AG10803 (cell line): ENCODE measurements around a stretch of chr12.

- RRBS: under 1% methylated on average over 18 of the region's 88 CpGs
Measured at GRCh38 chr12:49344641-49345903, 1.6 kb upstream of the DNAJC22 start.

DNA sequence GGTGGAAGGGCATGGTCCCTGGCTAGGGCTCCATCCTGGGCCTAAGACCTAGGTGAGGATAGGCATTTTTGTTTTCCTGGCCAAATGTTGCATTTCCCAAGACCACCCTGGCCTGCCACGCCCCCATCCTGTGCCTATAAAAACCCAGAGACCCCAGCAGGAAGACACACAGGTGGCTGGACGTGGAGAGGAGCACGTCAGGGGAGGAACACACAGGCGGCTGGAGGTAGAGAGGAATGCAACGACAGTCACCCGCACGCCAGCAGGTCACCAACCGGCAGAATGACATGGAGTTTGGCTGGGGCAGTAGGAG lies 62.9 kb upstream of the KCNH3 start:
- RRBS: no CpG with 5 or more reads among the region's 8 CpGs

DNA sequence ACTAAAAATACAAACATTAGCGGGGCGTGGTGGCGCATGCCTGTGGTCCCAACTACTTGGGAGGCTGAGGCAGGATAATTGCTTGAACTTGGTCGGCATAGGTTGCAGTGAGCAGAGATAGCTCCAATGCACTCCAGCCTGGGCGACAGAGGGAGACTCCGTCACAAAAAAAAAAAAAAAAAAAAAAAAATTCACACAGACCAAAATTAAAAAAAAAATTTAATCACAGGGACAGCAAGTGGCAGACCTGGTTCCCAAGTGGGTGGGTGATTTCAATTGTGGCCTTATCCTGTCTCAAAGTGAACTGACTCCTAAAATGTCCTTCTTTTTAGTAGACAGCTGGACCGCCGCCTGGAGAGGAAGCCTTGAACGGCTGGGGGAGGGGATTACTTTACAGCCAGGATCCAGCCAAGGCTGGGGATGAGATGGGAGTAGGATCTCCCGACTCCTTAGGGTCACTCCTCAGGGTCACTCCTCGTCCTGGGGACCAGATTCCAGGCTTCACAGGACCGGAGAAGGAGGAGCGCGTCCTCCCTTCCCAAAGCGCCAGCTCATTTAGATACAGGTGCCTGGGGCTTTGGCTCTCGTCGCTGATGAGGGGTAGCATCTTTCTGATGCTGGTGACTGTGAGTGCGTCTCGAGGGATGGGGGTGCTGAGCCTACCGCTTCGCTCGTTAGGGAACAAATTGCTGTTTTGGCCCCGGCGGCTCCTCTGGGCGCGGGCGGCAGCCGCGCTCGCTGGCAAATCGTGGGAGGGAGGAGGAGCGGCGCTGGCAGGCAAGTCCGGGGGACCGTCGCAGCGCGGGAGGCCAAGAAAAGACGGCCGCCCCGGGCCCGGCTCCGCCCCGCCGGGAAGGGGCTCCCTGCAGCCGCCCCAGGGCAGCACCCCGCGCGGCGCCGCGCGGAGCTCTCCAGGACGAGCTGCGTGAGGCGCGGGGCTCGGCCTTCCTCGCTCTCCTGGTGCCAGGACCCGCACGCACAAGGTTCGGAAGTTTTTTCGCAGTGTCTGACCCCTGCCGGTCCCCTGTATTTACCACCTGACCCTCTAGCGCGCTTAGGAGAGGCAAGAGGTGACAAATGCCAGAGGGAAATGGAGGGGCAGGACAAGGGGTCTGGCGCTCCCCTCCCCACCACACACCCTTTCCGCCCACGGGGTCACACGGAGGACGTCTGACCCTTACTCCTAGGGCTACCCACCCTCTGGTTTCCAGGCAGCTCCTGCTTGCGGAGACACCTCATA lies 1.2 kb upstream of the KCNH3 start:
- RRBS: 2% methylated on average over 17 of the region's 72 CpGs

GRCh38 chr12:49622344-49623143 lies 817 bp upstream of the PRPF40B start:
- RRBS: 6% methylated on average over 7 of the region's 28 CpGs

DNA sequence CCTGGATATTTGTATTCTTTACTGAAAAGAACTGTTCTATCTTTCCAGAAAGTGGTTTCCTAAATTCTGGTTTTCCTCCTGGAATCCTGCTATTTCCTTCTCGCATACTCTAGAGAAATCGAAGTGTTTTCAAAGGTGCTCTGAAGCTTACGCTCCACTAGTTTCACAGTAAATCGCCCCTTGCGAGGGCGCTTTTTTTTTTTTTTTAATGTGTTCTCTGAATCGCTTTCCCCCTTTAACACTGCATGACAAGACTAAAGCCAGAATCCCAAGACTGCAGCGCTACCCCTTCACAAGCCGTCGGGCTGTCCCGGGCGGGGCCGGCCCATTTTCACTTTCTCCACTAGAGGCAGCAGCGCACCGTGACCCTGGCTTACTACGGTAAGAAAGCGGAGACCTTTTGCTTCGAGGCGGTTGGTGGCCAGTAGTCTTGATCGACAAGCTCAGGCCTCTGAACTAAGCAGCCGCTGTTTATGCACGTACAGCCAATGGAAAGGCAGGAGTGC lies 355 bp upstream of the TMBIM6 start:
- RRBS: no CpG with 5 or more reads among the region's 22 CpGs

DNA sequence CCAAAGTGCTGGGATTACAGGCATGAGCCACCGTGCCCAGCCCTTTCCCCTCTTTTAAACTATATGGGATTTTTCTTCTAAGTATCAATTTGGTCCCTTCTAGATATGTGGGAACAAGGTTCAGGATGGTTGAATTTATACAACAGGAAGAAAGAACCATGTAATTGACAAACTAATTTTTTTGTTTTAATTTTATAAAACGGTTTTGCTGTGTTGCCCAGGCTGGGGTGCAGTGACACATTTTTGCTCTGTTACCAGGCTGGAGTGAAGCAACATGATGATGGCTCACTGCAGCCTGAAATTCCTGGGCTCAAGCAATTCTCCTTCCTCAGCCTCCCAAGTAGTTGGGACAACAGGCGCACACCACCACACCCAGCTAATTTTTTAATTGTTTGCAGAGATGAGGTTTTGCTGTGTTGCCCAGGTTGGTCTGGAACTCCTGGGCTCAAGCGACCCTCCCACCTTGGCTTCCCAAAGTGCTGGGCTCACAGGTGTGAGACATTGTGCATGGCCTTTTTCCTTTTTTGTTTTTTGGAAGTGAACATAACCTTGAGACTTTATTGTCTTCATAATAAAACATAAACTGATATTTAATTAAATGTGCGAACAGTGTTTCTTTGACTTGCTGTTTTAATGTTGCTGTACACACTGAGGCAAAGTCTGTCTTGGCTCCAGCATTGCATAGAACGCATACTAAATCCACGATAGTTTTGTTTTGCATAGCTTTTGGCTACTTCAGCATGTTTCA lies 5.9 kb downstream of the TMBIM6 start:
- RRBS: no CpG with 5 or more reads among the region's 7 CpGs

- RRBS: no CpG with 5 or more reads among the region's 15 CpGs
Measured at GRCh38 chr12:49809414-49810587, 18.4 kb downstream of the NCKAP5L start.

- RRBS: no CpG with 5 or more reads among the region's 6 CpGs
Measured at GRCh38 chr12:49824861-49825312, 3.3 kb downstream of the NCKAP5L start.

GRCh38 chr12:49942926-49943609 lies 7.5 kb upstream of the AQP2 start:
- RRBS: no CpG with 5 or more reads among the region's 14 CpGs

DNA sequence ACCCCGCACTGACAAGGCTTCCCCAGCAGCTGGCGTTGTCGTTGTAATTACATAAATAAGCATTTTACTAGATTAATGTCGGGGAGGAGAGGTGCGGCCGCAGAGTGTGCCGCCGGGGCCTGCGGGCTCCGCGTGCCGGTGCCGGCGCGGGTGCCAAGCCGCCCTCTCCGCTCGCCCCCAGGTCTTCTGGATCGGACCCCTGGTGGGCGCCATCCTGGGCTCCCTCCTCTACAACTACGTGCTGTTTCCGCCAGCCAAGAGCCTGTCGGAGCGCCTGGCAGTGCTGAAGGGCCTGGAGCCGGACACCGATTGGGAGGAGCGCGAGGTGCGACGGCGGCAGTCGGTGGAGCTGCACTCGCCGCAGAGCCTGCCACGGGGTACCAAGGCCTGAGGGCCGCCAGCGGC lies 4.7 kb downstream of the AQP2 start:
- RRBS: no CpG with 5 or more reads among the region's 37 CpGs

GRCh38 chr12:49970242-49970550 lies 2.6 kb upstream of the AQP6 start:
- RRBS: 82% methylated on average over 3 of the region's 9 CpGs

GRCh38 chr12:49983838-49984474 lies 11.2 kb downstream of the AQP6 start:
- RRBS: no CpG with 5 or more reads among the region's 8 CpGs

- RRBS: no CpG with 5 or more reads among the region's 7 CpGs
Measured at GRCh38 chr12:50017505-50017955, 7.8 kb downstream of the RACGAP1 start.

- RRBS: no CpG with 5 or more reads among the region's 9 CpGs
Measured at GRCh38 chr12:50095672-50096637, 7.9 kb upstream of the GPD1 start.

- RRBS: no CpG with 5 or more reads among the region's 13 CpGs
Measured at GRCh38 chr12:50110658-50111382, 1.2 kb upstream of the COX14 start.

DNA sequence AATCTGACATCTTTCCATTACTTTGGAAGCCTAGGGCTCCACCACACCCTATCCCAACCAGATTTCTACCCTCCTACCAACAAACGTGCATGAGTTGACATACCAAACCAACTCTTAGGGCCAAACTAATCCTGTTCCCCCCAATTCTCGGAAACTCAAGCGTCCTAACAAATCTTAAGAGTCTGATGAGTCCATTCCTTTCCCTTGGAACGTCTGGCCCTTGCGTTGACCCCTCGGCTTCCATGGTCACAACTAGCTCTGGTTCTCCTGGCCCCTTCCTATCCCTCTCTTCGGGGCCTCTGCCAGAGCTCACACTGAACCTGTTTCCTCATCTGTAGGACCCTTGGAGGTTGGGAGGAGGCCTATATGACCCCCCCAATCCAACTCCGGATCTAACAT lies 707 bp downstream of the CERS5 start:
- RRBS: no CpG with 5 or more reads among the region's 8 CpGs

DNA sequence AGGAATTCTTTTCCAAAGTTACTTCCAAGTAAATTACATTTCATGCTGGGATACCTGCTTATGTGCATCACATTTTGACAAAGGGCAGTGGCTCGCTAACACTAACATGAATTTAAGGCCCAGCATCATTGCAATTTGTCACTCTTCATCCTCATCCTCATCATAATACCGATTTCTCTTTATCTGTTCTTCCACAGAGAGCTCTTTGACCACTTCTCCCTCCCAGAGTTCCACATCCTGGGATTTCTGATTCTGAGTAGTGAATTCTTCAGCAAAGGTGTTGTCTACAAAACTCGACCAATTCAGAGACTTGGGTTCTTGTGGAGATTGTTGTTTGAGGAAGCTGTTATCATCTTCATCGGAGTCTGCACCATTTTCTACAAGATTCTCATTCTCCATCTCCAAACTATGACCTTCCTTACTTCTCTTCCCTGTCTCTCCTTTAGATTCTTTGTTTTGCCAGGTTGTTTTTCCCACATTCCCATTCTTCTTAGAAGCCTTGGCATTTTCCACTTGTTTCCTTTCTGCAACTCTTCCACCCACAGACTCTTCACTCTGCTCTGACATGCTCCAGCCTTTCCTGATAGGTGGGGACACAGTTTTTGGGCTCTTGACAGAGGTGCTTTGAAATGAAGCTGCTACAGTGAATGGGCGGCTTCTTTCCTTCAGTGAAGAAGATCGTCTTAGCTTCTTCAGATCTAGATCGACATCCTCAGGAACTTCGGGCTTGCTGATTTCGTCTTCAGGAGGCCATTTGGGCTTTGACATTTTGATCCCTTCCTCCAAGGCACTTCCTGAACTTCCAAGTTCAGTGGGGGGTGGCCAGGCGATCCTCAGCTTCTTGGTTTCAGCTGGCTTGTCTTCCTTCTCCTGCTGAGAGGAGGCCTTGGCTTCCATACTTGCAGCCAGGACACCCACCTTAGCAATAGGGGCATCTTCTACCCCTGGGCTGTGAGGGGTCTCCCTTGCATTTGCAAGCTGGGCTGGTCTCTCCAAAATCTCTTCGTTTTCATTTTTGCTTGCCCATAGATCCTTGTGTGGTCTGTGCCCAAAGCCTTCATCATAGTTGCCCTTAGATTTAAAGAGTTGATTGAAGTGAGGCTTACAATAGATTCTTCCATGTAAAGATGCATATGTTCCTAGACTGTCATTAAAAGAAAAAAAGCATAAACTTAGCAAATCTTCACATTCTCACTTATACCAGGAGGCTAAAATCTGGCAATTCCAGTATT lies 10.2 kb upstream of the CERS5 start:
- RRBS: no CpG with 5 or more reads among the region's 11 CpGs

- RRBS: no CpG with 5 or more reads among the region's 7 CpGs
Measured at GRCh38 chr12:50325922-50326406, 42.6 kb upstream of the LIMA1 start.

DNA sequence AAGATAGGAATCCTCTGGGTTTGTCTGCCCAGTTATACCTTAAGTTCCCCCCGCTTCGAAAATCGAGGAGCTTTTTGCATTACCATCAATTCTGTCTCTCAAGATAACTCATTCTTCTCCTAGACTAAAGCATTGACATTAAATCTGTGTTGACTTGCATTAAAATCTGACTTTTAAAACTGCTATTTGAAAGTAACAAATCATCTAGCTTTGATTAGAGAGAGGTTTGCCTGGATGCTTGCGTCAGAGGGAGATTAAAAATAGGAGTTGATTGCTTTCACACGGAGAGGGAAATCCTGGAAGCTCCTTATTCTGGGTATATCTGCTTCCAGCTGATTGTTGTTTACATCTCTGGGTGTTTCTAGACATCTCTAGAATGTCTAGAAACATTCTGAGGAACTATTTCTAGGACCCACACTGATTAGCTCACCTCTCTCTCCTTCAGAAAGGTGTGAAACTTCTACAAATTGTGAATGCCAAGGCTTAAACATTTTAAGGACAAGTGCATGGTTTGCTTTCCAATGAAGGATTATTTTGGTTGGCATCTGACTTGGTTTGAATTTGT lies 2.0 kb downstream of the DIP2B start:
- RRBS: no CpG with 5 or more reads among the region's 5 CpGs

DNA sequence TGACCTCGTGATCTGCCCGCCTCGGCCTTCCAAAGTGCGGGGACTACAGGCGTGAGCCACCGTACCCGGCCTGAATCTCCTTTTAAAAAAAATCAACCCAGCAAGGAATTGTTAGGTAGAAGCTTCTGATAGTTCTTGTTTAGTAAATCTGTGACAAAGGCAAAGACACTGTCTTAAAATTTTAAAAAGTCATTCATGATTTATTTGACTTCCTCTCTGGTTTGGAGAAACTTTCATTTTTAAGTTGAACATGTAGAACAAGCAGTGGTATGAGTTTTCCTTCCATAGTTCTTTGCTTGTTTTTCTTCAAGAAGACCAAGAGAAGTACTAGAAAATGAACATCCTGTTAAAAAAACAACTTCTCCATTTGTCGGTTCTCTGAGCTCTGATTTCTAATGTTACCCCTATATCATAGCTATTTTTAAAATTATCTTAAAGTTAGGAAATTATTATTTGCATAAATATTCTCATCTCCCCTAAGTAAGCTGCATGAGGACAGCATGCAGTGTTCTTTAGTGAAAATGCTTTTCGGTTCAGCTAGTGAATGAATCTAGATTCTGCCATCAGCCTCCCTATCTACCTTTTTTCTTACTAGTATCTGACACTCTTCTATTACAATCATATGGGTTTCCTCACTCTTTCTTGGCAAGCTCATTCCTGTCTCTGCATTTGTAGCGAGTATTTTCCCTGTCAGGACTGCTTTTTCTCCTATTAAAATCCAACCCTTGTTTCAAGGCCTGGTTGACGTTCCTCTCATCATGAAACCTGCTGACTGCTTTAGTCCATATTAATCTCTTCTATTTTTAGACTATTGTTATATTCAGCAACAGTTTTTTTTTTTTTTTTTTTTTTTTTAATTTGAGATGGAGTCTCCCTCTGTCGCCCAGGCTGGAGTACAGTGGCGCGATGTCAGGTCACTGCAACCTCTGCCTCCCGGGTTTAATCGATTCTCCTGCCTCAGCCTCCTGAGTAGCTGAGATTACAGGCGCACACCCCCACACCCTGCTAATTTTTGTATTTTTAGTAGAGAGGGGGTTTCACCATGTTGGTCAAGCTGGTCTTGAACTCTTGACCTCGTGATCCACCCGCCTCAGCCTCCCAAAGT lies 15.8 kb downstream of the DIP2B start:
- RRBS: no CpG with 5 or more reads among the region's 19 CpGs